Karpas-422 (cell line): ENCODE measurements around a stretch of chr1.

DNA sequence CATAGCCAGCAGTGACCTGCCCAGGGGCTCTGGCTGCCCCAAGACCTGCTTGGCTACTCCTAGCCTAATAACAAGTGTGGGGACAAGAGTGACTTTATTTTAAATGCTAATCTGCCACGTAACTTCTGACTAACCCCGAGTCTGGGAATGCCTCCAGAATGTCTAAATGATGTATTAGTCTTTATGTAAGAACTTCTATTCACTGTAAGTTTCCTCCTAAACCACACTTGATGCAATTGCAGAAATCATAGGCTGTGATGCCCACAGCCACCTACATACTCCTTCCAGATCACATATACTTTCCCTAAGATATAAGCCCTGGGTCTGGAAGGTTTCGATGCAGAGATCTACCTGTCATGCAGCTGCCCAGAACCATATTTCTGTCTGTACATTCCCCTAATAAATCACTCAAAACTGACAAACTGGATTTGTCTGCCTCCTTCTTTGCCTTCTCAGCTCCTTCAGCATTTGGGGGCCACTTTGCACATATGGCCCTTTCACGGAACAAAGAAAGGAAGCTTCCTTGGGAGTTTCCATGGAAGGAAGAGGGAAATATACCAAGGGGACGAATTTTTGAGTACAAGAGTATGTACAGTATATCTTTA, 5.8 kb upstream of the VPS45 start:
- PRO-cap: no peak
- RAMPAGE, long total RNA: no peak

- PRO-cap: no peak
- RAMPAGE, long total RNA: no peak
These were observed 5.2 kb upstream of the PLEKHO1 start for GRCh38 chr1:150144516-150144852.

DNA sequence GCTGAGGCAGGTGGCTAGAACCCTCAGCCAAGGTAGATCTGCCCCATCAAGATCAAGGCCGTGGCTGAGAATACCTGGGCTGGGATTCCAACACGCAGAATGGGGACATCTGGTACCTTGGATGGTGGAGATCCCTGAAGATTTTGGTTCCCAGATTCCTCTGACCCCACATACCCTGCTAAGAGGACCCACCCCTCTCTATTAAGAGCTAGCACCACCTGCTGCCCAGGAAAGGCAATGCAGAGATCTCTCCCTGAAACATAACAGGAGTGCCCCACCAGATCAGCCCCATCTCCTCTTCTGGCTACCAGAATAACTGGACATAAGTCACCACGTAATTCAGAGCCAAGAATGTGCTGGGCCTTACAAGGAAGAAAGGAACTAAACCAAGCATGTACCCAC, 16.2 kb downstream of the PLEKHO1 start:
- PRO-cap: no peak
- RAMPAGE, long total RNA: no peak

DNA sequence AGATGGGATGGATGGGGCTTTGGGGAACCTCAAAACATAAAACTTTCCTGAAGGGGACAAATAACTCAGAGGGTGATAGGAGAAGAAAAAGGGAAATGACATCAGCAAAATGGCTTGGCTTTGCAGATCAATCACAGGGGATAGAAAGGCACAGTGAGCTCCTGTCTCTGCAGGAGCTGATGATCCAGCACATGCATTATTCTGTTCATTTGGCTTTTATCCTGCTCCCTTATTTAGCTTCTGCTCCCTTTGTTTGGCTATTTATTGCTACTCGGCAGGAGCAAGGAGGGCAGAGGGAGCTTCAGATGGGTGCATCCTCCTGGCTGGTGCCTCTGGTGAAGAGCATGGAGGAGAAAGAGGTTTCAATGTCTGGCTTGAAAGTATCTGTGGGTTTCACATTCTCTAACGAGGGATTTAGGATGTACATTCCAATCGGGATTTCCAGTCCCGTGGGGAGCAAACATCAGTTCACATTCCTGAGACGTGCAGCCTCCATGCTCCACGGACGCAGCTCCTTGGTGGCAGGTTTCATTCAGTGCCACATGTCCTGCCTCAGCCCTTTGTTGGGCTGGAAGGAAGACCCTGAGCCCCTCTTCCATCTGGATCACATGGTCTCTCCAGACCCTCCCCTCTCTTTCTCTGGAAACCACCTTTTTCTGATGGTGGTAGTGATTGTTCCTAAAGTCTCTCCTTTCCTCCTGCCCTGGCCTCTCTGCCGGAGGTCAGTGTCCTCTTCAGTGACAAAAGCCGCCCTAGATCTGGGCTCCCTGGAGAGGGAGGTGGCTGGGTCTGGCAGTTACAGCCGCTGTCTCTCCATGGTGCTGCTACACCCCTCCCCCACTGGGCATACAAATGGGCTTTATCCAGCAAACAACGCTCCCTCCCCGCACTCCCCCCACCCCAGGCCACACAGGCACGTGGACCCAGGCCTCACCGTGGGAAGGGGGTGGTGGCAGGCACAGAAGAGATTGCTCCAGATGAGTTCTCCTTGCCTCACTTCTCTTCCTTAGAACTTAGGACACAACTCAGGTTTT, 957 bp upstream of the CA14 start:
- PRO-cap: no peak
- RAMPAGE, long total RNA: no peak

GRCh38 chr1:150444226-150444572, 43.0 kb upstream of the TARS2 start:
- PRO-cap: no peak
- RAMPAGE, long total RNA: no peak

GRCh38 chr1:150471216-150472030, 15.8 kb upstream of the TARS2 start:
- PRO-cap: no peak
- RAMPAGE, long total RNA: no peak

- PRO-cap: no peak
- RAMPAGE, long total RNA: no peak
These were observed 1.1 kb downstream of the ECM1 start for GRCh38 chr1:150509044-150509425.

DNA sequence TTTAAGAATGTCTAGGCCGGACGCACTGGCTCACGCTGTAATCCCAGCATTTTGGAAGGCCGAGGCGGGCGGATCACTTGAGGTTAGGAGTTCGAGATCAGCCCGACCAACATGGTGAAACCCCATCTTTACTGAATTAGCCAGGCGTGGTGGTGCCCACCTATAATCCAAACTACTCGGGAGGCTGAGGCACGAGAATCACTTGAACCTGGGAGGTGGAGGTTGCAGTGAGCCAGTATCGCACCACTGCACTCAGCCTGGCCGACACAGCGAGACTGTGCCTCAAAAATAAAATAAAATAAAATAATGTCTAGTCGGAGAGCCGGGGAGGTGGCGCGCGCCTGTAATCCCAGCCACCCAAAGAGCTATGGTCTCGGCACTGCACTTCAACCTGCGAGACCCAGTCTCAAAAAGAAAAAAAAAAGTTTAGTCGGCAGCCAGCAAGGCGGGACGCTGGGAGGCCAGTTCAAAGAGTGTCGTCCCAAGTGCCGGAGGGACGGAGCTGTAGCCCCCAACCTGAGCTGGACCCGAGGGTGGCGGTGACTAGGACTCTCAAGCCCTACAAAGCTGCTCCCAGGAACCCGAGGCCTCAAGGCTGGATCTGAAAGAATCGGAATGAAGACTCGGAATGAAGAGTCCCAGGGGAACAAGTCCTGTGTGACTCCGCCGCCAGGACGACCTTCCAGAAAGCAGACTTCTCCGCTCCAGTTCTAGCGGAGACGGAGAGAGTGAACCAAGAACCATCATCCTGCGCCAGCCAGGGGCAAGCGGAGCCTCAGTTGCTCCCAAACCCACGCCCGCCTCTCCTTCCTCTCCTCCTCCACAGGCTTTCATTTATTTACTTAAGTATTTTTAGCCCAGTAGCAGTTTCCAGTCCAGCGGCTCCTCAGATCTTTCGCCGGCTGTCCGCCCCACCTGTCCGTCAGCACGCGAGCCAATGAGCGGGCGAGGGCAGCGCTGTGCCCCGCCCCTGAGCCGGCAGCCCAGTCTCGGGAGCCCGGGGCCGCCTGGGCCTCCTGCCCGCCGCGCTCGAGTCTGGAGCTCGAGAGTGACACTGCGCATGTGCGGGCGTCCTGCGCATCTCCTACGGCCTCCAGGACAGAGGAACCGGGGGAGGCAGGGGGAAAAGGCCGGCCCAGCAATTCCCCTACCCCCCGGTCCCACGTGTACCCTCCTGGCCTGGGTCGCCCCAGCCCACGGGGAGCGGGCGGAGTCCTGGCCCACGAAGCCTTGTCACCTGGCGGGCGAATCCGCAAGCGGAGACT, 7.2 kb downstream of the ECM1 start:
- PRO-cap: bidirectional peak, plus-strand start at position 1,032 of the sequence, minus-strand start at position 803 of the sequence
- RAMPAGE, long total RNA: no peak

DNA sequence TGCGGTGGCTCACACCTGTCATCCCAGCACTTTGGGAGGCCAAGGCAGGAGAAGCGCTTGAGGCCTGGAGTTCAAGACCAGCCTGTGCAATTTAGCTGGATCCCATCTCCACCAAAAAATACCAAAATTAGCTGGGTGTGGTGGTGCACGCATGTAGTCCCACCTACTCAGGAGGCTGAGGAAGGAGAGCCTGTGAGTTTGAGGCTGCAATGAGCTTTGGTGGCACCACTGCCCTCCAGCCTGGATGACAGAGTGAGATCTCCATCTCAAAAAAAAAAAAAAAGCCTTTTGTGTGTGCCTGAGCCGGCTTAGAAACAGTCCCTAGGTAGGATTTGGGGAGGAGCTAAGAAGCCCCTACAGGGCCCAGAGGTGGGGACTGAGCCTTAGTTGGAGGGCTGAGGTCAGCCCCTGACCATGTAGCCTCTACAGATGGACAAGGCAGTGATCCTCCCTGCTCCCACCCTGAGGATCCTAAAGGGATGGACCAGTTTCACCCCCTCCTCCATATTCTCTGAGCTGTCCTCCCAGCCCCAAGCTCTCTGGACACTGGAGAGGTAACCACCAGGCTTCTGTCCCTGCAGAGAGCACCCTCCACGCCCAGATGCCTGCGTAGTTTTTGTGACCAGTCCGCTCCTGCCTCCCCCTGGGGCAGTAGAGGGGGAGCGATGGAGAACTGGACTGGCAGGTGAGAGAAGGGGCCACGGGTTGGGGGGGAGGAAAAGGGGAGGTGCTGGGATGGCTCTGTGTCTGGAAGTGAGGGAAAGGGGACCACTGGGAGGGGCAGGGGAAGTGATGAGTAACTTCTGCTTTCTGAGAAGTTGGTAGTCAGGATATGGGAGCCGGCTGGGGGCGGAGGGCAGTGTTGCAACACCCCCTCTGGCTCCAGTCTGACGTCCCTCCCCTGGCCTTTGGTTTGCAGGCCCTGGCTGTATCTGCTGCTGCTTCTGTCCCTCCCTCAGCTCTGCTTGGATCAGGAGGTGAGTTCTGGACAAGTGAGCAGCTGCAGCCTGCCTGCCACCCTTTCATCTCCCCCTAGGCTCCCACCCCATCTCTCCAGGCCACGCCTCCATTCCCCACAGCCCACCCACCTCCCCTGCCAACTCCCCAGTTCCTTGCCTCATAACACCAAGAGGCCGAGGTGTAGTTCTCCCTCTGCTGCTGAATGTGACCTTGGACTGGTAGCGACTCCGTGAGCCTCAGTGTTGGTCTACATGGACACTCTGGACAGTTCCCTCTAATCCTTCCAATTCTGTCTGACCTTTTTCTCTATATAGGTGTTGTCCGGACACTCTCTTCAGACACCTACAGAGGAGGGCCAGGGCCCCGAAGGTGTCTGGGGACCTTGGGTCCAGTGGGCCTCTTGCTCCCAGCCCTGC, 2.9 kb downstream of the ADAMTSL4 start:
- PRO-cap: no peak
- RAMPAGE, long total RNA: no peak

GRCh38 chr1:150558839-150559619, 9.8 kb downstream of the ADAMTSL4 start:
- PRO-cap: no peak
- RAMPAGE, long total RNA: no peak

- PRO-cap: no peak
- RAMPAGE, long total RNA: no peak
These were observed 12.8 kb downstream of the MCL1 start for GRCh38 chr1:150566621-150567032.

DNA sequence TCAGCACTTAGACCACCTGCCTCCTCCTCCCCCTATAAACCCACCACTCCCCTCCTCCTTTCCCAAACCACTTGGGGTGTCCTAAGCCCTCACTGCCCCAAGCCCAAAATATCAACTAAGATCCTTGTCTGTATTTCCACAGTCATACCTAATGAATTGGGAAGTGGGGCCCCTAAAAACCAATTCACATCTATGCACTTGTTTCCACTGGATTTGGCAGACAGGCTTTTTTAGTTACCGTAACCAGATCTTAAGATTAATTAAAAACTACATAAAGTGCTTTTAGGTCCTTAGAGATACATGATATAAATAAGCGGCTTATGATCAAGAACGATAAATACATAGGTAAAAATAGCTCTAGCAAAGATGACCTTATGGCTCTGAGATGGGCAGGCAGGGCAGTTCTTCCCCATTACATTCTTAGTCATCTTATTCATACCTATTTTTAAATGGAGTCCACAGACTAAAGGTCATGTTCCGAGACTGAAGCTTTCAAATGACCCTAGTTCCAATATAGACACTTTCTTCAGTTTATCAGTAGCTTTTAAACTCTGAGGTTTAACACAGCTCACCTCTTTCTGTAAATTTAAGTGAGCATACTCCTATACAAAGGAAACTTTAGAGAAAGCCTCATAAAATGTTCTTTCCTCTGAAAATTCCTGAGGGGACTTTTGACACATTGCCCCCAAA, 4.4 kb downstream of the MCL1 start:
- PRO-cap: no peak
- RAMPAGE, long total RNA: no peak

DNA sequence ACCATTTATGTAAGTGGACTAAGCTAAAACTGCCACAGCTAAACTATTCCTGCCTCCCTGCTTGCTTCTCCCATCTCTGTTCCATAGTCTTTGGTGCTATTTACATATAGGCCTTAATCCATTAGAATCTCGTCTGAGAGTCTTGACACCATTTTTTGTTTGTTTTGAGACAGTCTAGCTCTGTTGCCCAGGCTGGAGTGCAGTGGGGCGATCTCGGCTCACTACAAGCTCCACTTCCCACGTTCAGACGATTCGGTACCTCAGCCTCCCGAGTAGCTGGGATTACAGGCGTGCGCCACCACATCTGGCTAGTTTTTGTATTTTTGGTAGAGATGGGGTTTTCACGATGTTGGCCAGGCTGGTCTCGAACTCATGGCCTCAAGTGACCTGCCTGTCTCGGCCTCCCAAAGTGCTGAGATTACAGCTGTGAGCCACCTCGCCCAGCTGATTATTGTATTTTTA, 832 bp upstream of the MCL1 start:
- PRO-cap: no peak
- RAMPAGE, long total RNA: no peak

- PRO-cap: unidirectional peak, plus-strand start at chr1:150635189; bidirectional peak, plus-strand start at chr1:150635421, minus-strand start at chr1:150635331
- RAMPAGE, long total RNA: no peak
These were observed 5.8 kb upstream of the ENSA start for GRCh38 chr1:150635016-150635759.

DNA sequence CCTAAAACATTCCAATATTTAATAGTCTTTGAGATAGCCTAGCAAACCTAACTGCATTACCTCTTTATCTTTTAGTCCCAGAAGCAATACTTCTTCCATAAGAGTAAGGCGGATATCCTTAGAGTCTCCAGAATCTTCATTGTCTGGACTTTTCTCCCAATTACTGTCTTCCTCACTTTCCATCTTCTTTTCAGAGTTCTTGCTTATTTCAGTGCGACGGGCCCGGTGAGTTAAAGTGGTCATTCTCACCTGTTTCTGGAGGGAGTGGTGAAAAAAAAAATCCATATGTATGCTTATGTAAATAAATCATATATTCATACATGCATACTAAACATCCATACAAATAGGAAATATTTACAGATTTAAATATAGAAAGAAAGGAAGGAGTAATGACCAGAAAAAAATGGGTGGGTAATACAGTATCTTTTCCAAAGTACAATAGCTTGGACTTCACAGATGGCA, 2.3 kb downstream of the GOLPH3L start:
- PRO-cap: no peak
- RAMPAGE, long total RNA: no peak

- PRO-cap: no peak
- RAMPAGE, long total RNA: no peak
These were observed 16.6 kb downstream of the SETDB1 start for GRCh38 chr1:150942843-150943042.

DNA sequence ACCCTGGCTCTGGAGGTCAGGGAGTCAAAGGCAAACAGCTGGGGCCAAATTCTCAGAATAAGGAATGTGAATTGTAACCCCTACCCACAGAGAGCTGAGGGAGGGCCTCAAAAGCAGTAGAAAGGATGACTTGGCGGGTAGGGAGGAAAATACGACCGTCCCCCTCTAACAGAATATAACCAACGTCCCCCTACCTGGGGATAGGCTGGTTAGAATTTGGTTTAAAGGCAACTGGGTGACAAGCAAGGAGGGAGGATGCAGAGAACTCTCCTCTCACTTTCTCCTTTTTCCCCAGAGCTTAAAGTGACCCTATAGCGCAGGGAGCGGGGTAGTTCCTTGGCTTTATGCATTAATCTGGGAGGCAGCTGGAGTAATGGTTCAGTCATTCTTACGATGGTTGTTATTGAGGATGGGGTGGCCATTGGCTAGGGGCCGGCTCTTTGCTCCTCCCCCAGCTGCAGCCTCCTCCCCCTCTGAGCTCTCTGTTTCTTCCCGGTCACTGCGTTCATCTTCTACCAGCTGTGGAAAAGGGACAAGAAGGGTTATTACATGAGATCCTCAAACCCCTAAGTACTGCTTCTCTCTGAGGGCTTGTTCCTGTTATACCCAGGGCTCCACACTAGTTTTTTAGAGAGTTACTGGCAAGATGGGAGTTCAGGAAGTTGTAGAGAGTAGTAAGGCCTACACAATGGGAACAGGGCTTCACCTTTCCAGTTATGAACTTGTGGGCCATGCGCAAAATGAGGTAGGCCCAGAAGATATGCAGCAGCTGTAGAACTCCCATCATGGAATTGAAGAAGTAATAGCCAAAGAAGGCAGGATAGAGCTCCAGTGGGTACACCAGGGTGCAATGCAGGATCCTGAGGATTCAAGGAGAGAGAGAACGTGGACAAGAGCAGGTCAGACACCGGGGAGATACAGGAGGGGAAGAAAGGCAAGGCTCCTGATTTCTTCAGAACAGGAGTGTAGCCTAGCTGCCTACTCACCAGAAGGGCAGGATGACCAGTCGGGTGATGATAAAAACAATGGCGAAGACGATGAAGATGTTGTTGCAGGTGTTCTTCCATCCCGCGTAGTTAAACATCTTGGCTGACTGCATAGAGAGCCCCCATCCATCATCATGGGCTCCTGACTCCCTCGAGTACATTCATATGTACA, 8.5 kb downstream of the CERS2 start:
- PRO-cap: no peak
- RAMPAGE, long total RNA: no peak

DNA sequence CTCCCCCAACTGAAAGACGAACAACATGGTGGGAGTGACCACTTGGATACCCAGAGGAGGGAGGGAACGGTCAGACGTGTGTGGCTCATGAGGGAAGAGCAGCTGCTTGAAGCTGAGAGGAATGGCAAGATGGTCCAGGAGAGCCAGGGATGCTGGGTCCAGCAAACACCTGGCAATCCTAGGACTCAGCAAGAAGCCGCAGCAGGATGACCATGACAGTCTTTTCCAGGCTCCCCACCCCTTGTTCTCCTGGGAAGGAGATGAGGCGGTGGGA, 3.8 kb downstream of the CERS2 start:
- PRO-cap: no peak
- RAMPAGE, long total RNA: no peak

- PRO-cap: no peak
- RAMPAGE, long total RNA: no peak
These were observed 3.0 kb downstream of the CERS2 start for GRCh38 chr1:150971193-150972397.

DNA sequence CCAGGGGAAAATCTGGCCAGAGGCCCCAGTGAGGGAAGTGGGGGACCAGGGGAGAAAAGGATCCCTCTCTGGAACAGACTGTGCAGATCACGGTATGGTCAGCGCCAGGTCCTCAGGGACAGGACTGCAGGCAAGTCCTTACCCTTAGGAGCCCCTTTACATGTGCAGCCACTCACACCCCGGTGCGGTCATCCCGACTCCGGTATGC, 1.3 kb downstream of the CERS2 start:
- PRO-cap: no peak
- RAMPAGE, long total RNA: no peak